ENCODE results near the genes CEND1 and AP2A2.

DNA sequence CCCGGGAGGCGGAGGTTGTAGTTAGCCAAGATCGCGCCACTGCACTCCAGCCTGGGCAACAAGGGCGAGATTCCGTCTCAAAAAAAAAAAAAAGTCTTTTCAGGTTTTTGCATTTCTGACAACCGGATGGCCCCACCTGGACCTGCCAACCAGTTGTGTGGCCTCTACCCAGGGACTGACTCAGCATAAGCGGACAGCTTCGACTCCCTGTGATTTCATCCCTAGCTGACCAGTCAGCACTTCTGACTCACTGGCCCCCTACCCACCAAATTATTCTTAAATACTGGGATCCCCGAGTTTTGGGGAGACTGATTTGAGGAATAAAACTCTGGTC is 962 bp upstream of the TALDO1 start:
- RRBS: no CpG with 5 or more reads among the region's 10 CpGs

DNA sequence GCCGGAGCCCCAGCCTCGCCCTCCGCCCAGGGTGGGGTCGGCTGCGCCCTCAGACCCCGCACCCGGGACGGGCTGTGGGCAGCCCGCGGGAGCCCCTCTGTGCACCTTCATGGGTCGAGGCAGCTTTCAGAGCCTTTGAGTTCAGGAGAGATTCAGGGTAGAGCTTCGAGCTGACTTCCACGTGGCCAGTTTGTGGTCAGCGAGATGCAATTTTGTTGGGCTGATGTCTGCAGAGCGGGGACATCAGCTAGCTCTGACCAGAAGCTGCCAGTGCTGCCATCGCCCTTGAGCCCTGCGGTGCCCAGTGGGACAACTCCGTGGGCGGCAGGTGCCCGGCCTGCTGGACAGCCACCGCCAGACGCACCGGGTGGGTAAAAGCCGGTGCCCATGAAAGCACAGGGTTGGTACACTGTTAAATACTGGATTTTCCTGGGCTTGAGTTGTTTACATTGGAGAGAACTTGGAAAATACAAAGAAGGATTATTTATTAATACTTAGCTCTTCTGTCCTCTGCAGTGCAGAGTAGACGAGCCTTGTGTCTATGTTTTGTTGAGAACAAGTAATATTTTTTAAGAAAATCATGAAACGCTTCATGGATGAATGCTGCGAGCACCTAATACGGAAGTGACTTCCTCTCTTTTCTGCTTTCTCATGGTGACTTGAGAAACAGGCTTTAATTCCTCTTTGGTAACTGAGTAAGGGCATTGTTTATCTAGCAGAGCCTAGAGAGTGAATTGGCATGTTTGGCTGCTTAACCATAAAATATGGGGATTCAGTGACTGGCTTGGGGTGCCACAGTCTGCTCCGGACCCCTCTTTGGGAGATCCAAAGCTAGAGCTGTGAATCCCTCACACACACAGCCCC is 913 bp downstream of the TALDO1 start:
- RRBS: 3% methylated on average over 7 of the region's 29 CpGs

DNA sequence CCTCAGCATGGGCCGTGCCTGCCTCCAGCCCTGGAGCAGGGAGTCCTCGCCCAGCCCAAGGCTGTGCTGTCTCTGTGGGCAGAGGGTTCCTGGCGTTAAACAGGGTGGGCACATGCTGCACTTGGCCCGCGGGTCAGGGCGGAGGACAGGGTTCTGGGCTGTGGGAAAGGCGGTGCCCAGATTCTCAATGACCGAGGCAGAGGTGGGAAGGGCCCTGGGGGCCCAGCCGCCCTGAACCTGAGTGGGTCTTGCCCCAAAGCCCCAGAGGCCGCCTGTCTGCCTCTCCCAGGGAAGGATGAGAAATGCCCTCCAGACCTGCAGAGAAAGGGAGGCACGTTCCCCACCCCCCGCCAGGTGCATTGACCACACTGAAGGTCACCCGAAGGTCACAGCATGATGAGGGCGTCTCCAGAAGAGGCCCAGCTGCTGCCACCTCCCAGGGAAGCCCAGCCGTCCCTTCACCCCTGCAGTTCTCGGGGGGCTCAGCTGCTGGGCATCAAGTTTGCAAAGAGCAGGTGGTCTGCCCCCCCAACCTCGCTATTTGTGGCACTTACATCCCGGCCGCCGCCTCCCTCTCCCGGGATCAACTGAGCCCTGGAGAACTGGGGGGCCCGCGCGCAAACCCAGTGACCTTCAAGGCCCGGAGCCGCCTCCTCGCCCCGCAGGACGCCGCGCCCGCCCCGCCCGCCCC is 431 bp downstream of the CEND1 start:
- RRBS: 4% methylated on average over 11 of the region's 34 CpGs

- RRBS: 17% methylated on average over 14 of the region's 49 CpGs
Measured at GRCh38 chr11:790005-790987, at the start of gene CEND1. Gene CEND1 (minus strand): TSS chr11:790090.

GRCh38 chr11:810055-810171 is 146 bp downstream of the RPLP2 start:
- RRBS: 2% methylated on average over 12 of the region's 18 CpGs

GRCh38 chr11:819509-820430 is 1.1 kb downstream of the PNPLA2 start:
- RRBS: 3% methylated on average over 30 of the region's 103 CpGs

DNA sequence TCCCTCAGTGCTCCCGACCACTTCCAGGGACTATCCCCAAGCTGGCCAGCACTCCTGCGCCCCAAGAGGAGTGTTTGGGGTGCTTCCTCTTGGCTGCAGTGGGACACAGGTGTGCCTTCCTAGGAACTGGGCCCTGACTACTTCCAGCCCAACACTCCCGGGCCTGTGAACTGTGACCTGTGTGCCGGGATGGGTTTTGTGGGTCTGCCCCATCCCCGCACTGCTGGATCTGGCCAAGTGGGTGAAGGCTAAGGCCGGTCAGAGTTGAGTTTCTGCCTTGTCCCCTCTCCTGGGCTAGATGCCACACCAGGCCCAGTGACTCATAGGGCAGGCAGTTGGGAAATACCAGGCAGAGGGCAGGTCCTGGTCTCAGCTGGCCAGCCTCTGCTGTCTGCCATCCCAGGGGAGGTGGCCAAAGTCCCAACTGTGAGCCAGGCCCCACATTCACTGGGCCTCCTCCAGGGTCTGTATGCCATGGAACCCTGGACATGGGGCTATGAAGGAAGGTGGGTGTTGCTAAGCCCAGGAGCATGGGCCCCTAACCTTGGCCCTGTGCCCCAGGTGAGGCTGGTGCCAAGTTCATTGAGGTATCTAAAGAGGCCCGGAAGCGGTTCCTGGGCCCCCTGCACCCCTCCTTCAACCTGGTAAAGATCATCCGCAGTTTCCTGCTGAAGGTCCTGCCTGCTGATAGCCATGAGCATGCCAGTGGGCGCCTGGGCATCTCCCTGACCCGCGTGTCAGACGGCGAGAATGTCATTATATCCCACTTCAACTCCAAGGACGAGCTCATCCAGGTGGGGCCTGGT is 2.6 kb downstream of the PNPLA2 start:
- RRBS: 49% methylated on average over 3 of the region's 15 CpGs

- RRBS: no CpG with 5 or more reads among the region's 15 CpGs
Measured at GRCh38 chr11:836044-836511, 3.3 kb downstream of the CD151 start.

DNA sequence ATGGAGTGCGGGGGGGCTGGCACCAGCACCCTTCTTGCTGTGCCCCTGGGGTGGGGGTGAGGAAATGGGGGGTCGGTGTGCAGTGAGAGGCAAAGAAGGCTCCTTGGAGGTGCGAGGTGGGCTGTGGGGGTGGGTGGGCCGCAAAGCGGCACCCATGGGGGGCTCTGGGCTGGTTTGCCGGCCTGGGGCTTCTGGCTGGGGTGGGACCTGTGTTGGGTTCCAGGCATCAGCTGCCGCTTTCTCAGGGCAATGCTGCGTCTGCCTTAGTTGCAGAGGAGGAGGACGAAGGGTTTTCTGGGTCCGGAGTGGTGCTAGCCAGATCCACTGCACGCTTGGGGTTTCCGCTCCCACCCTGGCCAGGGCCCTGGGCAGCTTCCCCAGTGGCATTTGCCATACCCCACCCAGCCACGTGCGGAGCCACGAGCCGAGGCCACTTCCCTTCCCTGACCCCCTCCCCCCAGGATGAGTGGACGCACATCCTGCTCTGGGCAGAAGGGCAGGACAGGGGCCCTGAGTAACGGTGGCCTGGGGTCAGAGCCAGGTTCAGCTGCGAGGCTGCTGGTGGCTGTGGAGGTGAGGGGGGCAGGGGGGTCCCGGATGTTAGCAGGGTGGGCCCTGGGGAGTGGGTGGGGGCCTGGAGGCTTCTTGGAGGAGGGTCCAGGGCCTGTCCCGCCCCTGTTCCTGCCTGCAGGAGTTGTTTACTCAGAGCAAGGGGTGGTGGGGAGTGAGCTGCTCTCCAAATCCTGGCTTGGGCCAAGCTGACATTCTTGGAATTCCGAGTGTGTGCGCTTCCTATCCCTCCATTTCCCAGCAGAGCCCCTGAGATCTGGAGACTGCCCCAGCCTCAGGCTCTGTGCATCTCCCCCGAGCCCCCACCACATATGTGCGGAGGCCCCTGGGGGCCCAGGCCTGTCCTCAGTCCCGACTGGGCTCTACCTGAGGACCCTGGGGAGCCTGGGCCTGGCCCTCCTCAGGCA is 1.2 kb downstream of the TSPAN4 start:
- RRBS: no CpG with 5 or more reads among the region's 26 CpGs

DNA sequence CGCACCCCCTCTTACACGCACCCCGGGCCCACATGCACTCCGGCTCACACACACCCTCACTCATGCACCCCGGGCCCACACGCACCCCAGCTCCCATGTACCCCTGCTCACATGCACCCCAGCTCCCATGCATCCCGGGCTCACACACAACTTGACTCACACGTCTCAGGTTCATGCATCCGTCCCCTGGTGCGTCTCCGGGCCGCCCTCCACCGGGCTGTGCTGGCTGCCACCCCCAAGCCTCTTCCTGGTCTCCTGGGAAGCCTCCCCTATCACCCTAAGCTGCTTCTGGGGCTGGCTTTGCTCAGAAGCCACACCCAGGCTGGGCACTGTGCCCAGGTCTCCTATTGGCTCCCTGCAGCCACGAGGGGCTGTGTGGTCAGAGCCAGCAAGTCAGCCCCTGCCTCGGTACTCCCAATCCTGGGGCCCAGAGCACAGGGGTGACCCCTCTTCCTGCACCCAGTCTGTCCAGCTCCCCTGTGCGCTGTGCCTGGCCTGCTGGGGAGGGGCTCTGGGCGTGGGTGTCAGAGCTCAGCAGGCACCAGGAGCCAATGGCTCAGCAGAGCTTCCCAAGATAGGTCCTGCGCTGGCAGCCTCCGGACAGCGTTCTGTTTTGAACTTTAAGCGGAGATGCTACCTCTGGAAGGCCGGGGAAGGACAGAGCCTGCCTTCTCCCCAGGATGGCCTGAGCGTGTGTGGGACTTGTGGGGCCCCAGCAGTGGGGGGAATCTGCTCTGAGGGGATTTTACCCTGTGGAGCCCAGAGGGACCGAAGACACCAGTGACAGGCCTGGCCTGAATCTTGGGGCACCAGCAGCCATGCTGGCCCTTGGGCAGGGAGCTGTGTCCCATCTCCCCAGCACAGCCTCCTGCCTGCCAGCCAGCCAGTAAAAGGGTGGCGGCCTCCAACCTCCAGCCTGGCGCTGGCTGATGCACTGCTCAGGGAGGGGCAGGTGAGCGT is 17.1 kb downstream of the TSPAN4 start:
- RRBS: 61% methylated on average over 7 of the region's 27 CpGs

DNA sequence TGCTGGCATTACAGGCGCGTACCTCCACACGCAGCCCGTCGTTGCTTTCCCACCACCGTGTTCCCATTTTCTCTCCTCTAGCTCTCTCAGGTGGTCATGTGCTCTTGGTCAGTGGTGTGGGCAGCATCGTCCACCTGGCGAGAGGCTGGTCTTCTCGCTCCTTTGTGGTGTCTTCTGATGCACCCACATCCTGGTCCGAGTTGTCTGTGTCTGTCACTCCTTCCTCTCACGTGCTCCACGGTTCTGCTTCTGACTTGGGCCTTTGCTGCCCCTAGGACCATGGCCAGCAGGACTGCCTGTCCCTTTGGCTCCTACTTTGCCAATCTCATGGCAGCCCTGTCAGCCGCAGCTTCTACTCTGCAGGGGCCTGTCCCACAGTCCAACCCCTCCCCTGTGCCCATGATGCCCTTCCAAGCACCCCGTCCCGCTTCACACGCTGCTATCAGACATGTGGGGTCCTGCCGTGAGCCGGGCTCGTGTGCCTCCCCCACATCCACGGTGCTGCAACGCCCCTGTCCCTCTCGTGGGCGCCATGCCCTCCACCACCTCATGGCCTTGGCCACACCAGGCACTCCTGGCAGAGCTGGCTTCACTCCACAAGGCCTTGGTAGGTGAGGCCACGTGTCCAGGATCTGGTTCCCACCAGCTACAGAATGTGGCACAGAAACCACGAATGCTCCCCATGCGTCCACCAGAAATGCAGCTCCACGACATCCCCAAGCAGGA is 23.2 kb downstream of the CHID1 start:
- RRBS: no CpG with 5 or more reads among the region's 27 CpGs

GRCh38 chr11:925120-926288 is at the start of gene AP2A2:
Gene AP2A2 (plus strand): TSS chr11:925870.
- RRBS: 2% methylated on average over 76 of the region's 152 CpGs

GRCh38 chr11:975056-975825 is 49.6 kb downstream of the AP2A2 start:
- RRBS: no CpG with 5 or more reads among the region's 60 CpGs

DNA sequence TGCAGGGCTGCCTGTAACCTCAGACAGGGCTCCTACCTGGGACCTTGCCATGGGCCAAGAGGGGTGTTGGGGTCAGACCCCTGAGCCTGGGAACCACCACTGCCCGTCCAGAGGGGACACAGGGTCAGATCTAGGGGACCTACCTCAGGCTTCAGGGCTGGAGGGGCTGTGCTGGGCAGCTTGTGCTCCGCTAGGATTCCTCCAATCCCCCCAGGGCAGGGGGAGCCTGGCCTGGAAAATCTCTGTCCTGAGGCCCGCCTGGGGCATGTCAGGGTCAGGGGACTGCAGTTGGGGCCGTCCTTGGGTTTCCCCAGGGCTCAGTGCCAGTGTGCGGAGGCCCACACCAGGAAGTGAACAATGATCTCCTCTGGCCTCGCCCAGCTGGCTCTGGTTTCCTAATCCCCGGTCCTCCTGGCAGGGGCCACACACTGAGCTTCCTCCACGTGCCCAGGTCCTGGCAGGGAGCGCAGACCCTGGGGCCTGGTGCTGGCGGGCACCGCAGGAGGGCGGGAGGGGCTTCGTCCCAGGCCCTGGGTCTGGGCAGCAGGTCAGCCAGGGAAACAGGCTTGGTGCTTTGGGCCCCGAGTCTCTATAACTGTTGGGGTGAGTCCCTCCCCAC is 36.7 kb upstream of the MUC6 start:
- RRBS: no CpG with 5 or more reads among the region's 14 CpGs

DNA sequence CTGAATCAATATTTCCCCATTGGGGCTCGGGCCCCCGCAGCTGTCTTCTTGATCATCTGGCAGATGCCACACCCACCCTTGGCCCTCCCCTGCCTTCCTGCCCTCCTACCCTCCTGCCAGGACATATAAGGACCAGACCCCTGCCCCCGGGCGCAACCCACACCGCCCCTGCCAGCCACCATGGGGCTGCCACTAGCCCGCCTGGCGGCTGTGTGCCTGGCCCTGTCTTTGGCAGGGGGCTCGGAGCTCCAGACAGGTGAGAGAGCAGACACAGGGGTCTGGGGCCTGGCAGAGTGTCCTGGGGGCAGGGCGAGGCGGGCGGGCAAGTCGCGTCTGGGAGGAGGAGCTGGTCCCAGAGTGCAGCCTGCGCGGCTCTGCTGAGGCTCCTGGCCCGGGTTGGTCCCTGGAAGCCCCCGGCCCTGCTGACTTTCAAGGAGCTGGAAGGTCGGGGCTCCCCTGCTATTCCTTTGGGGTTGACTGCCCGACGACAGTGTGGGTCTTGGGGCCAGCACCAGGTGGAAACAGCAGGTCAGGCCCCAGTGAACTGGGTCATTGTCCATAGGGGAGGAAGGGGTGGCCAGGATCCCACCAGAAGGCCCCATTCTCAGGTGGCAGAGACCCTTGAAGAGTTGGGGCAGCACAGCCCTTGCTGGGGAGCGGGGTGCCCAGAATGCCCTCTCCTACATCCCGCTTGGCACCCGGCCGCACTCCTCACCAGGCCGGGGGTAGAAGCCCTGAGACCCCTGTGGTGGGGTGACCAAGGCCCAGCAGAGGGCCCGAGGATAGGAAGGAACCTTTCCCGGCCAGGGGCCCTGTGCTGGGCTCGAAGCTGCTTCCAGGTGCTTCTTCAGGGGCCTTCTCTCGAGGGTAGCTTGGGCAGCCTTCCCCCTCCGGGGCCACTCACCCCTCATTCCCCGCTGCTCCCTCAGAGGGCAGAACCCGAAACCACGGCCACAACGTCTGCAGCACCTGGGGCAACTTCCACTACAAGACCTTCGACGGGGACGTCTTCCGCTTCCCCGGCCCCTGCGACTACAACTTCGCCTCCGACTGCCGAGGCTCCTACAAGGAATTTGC is 38.5 kb upstream of the MUC6 start:
- RRBS: 85% methylated on average over 9 of the region's 43 CpGs

GRCh38 chr11:1085469-1085950 is 49.0 kb upstream of the MUC6 start:
- RRBS: 27% methylated on average over 2 of the region's 22 CpGs

DNA sequence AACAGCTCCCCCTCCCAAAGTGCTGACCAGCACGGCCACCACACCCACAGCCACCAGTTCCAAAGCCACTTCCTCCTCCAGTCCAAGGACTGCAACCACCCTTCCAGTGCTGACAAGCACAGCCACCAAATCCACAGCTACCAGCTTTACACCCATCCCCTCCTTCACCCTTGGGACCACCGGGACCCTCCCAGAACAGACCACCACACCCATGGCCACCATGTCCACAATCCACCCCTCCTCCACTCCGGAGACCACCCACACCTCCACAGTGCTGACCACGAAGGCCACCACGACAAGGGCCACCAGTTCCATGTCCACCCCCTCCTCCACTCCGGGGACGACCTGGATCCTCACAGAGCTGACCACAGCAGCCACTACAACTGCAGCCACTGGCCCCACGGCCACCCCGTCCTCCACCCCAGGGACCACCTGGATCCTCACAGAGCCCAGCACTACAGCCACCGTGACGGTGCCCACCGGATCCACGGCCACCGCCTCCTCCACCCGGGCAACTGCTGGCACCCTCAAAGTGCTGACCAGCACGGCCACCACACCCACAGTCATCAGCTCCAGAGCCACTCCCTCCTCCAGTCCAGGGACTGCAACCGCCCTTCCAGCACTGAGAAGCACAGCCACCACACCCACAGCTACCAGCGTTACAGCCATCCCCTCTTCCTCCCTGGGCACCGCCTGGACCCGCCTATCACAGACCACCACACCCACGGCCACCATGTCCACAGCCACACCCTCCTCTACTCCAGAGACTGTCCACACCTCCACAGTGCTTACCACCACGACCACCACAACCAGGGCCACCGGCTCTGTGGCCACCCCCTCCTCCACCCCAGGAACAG is 23.3 kb downstream of the MUC5B start:
- RRBS: no CpG with 5 or more reads among the region's 23 CpGs

DNA sequence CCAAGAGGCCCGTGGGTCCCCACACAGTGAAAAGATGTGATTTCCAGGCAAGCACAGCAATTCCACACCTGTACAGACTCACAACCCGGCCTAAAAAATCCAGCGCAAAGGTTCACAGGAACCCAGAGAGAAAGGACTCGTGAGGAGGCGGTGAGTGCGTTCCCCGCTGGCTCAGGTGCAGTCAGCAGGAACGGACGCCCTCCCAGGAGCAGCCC is 4.4 kb downstream of the TOLLIP start:
- RRBS: no CpG with 5 or more reads among the region's 9 CpGs

DNA sequence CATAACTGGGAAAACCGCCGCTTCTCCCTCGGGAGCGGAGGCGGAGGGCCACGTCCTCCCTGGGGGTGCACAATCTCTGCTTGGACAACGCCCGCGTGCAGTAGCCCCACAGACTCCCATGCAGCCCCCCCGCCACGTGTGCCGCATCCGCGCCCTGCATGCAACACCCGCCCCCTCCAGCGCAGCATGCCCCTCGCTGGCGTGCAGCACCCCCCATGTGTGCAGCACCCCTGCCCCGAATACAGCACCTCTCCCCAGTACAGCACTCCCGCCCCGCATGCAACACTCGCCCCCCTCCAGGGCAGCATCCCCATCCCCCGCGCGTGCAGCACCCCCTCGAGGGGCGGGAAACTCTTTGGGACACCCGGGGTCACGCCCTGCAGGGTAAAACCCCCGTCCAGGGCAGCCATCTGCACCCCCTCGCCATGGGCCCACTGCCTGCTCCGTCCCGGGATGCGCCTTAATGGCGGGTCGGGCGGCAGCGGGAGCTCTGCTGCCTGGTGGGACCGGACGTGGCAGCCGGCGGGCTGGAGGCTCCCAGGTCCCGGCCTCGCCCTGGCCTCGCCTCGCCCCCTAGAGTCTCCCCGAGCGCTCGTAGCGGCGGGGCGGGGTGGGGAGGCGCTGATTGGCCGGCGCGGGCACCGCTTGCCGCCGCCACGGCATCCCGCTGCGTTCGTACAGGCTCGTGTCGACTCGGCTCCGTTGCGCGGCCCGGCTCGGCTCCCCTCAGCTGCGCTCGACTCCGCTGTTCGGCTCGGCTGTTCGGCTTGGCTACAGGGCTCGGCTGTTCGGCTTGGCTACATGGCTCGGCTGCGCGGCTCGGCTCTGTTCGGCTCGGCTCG is 538 bp upstream of the BRSK2 start:
- RRBS: 2% methylated on average over 34 of the region's 86 CpGs

DNA sequence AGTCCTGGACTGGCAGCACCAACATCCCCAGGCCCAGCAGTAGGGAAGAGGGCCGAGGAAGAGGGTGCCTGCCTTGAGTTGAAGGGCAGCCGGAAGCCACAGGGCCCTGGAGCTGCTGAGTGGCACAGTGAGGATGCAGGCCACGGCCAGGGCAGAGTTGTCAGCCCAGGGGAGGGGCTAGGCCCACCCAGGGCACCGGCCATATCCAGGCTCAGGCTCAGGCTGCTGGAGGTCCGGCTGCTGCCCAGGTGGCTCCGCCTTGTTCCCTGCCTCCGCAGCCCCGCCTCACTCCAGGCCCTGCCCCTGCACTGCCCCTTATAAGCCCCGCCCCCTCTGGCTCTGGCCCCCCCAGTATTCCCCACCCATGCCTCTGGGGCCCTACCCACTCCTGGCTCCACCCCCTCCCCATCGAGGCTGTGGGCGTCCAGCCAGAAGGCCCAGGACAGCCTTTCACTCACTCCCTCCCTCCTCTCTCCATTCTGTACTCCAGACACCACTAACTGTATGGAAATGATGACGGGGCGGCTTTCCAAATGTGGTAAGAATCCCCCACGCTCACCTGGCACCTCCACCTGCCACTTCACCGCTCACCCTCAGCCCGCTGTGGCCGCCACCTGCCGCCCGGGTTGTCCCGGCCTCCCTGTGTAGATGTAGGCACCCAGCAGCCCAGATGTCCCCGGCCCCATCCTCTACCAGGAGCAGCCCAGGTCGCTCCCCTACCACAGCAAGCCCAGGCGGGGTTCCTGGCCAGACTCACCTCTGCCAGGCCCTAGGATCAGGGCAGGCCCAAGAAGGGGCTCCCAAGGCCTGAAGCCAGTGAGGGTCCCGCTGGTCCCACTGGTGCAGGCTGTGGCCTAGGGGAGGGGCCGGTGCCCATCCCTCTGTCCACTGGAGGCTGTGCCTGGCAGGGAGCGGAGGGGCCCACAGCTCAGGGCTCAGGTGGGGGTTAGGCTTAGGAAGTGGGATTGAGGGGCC is 27.6 kb downstream of the MOB2 start:
- RRBS: 64% methylated on average over 2 of the region's 26 CpGs